Frontal cortex (tissue), 2 donors: ENCODE measurements around the genes TAS2R13, TAS2R20 and SMIM10L1.

DNA sequence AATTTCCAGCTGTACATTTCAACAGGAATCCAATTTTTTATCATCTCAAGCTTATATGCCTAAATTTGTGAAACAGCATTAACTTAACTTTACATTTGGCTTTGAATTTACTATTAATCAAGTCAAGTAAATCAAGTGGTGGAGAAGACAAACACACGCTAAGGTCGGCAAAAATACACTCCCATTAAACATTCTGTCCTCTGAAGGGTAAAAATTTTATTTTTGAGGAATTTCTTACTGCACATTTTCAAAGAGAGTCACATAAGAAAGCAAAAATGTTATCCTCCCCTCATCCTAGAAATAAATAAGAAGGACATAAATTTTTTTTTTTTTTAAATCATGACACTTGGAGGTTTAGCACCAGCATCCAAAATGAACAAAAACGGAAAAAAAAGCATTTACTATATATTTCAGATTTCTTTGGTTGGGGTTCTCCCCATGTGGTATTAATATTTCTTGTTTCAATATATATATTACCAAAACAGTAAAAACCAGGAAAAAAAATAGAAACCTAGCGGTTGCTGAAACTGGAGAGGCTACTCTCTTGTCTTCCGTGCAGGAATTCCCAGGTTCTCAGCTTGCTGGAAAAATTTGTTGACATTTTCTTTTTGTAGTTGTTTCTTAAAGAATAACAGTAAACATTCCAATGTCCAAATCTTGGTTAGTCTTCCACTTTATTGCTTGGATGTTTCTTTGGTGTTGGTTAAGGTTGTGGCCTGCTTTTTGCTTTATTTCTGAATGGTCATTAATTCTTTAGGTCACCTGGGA lies 24.0 kb downstream of the YBX3 start:
- RAMPAGE, long total RNA = no peak

- RAMPAGE, long total RNA = no peak
These were observed at the start of gene TAS2R13 for GRCh38 chr12:10909287-10909729. TSS of gene TAS2R13 (minus strand) at chr12:10909562.

GRCh38 chr12:10998068-10998709 lies at the start of gene TAS2R20:
TSS of gene TAS2R20 (minus strand) at chr12:10998304.
- RAMPAGE, long total RNA = no peak

DNA sequence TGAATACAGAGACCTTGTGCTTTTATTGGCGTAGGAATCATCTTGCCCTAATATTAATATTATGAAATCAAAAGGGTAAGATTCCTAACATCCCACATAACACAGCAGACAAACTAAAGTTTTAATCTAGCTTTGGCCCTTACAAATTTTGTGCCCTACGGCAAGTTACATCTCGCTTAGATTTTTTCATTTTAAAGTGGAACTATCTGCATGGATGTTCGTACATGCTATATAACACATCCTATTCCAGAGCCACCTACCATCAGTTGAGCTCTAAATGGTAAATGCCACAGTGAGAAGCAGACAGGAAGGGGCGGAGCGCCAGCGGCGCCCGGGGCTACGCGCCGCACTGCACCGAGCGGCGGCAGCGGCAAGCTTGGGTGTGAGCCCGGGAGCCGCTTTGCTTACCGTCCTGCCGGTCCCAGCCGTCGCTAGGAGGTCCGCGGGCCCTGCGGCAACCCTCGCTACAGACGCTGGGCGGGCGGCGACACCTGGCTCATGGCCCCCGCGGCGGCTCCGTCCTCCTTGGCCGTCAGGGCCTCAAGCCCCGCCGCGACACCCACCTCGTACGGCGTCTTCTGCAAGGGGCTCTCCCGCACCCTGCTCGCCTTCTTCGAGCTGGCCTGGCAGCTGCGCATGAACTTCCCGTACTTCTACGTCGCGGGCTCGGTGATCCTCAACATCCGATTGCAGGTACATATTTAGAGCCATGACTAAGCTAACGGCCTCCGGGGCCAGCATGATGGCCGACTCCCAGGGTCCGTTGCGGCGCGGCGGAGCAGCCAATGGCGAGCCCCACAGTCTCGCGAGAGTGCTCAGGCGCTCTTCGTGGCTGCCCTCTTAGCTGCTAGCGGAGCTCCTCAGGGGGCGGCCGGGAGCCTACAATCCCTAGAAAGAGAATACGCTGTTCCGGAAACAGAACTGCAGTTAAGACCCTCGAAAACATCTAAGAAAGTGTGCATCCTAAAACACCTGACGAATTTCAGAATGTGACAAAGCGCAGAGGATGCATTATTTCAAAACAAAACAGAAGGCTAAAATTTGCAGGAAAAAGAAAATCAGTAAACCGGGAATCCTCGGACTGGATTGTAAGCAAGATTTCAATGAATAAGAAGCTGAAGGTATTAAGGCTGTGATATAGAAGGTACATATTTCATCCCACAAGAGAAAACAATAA lies at the start of gene SMIM10L1:
Gene SMIM10L1, plus strand, starts transcription at position 336 of the 1,177 bp plus-strand sequence.
- RAMPAGE, long total RNA = no peak

DNA sequence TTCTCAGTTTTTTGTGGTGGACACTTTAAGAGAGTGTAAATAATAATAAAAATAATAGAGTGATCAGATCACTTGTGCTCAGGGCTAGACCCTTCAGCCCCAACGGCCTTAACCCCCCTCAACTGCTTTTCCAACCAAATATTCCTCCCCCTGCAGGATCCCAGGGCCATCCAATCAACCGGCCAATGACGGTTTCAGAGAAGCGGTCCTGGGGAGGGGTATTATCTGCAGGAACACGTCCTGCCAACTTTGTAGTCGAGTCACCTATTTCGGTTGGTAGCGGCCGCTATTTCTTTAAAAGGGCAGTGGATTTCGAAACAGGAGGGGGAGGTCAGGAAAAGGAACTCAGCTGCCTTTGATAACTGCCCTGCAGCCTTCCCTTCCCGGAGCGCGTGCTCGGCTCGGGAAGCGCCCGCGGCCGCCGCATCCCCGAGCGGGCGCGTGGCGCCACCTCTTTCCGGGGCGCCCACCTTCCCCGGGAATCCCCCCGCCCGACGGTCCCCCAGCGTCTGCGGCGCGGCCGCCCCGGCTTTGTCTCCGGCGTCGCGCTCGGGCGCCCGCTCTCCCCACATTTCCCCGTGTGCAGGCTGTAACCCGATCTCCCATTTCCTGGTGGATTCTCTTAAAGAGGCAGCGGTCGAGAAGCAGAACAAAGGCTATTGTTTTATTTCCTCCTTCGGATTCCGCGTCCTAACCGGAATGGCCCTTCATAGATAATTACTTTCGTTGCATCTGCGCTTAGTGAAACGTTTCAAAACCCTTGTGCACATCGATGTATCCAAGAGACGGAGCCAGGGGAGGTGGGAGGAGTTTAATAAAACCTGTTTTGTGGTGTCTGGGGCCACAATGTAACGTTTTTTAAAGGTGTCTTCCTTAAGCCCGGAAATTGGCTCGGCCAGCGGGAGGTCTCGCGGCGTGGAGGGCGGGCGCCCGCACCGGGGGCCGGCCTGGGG lies 662 bp upstream of the ETV6 start:
- RAMPAGE, long total RNA = no peak

DNA sequence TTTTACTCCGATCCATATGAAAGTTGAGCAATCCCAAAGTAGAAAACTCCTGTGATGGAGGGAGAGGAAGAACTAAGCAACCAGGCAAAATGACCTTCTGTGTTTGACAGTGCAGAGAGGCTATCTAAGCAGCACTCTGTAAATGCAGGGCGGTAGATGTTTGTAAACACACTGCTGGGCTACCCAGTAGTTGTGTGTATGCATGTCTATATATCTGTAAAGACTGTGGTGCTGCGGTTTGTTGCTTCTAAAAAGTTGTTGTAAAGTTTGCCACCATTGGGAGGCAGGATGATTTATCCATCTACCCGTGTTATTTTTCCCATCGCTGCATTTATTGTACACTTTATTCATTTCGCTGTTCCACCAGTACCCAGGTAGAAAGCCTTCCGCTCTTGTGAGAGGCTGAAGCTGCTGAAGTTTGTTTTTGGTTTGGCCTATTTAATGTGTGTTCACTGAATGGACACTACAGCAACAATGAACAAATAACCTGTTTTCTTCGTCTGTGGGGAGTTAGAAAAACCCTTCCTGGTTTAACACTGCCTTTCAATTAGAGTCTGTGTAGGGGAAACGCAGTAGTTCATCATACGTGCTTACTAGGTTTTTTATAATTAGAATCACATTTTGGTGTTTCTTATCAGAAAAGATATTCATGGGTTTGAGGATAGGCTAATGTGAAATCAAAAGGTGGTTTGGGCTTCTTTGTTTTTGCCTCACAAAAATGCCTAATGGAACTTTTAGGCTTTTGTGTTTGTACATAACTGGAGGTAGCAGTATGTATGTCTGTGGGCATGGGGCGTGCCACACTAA lies 1.5 kb downstream of the ETV6 start:
- RAMPAGE, long total RNA = no peak

- RAMPAGE, long total RNA = no peak
These were observed 12.0 kb downstream of the ETV6 start for GRCh38 chr12:11661313-11662035.

GRCh38 chr12:11705003-11705513 lies 55.6 kb downstream of the ETV6 start:
- RAMPAGE, long total RNA = no peak

GRCh38 chr12:11737534-11738012 lies 88.1 kb downstream of the ETV6 start:
- RAMPAGE, long total RNA = no peak

- RAMPAGE, long total RNA = no peak
These were observed 90.6 kb downstream of the ETV6 start for GRCh38 chr12:11739898-11740662.

DNA sequence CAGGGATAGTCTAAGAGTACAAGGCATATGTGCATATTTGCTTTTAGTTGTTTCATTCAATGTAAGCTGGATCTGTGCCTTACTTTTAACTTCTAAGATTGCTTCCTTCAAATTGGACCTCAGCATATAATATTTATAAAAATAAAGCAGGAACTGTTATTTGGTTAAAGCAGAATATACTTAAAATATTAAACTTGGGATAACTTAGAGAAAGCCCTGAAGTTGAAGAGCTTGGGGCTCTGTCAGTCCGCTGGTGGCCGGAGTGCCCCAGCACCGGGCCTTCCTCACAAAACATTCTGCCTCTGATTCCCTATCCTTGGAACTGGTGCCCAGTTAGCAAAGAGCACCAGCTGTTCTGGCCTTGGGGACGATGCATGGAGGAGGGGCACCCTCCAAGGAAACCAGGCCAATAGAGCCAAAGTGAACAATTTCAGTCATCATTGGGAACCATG lies 145.6 kb downstream of the ETV6 start:
- RAMPAGE, long total RNA = no peak

- RAMPAGE, long total RNA = no peak
These were observed 188.9 kb downstream of the ETV6 start for GRCh38 chr12:11838343-11838850.

DNA sequence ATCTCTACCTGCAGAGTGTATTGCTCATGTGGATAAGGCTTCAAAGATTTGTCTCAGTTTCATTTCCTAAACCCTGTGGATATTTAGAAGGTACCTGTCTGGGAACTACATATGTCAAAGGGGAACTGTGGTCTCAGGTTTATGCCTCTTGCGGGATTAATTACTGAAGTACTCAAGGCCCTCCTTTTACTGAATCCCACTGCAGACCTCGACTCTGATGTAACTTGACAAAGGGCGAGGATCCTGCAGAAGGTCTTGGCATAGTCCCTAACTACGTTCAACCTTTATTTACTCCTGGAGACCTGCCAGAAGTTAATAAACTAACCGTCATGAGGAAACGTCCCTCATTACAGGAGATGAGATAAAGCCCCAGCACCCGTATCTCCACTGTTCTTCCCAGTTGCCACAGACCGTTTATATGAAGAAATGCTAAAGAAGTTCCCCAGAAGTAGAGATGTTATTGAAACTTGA lies 190.8 kb downstream of the ETV6 start:
- RAMPAGE, long total RNA = no peak

GRCh38 chr12:11855654-11855950 lies 206.1 kb downstream of the ETV6 start:
- RAMPAGE, long total RNA = no peak

- RAMPAGE, long total RNA = no peak
These were observed 207.4 kb downstream of the ETV6 start for GRCh38 chr12:11856975-11857251.

- RAMPAGE, long total RNA = no peak
These were observed 210.4 kb downstream of the ETV6 start for GRCh38 chr12:11859967-11860244.

DNA sequence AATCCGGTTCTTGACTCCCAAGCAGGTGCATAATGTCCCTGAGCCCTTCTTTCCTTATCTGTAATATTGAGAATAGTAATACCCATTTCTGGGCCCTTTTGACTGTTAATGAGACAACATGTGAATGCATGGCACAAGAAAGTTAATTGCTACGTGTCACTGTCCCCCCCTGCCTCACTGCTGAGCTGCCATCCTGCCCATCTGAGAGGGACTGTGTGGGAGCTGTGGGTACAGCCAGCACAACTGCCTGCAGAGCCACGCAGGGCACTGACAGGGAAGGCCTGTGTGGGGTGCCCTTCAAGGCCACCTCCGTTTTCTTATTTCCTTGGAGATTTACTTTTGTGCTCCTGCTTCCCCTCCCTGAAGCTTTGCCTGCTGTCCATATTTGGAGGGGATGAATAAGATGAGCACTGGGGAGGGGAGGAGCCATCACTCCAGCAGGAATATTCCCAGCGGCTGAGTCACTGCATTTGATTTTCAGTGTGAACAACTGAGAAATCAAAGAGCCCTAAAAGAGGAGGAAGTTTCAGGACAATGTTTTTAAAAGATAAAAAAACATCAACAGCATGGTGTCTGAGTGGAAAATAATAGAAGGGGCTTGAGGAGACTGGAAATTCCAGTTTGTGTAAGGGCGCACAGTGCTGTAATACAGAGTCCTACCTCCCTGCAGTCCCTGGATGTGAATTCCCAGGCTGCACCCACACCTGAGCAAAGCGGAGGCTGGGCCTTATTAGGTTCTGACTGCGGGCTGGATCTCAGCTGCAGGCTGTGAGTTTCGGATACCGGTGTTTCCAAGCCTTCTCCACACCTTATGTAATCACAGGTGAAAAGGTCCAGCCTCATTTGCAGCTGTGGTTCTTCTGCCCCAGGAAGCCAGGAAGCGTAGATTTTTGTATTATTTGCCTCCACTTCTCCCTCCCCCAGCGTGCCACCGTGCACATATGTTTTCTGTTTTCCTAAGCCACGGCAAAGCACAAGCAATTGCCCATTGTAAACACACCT lies 192.7 kb upstream of the BCL2L14 start:
- RAMPAGE, long total RNA = no peak

DNA sequence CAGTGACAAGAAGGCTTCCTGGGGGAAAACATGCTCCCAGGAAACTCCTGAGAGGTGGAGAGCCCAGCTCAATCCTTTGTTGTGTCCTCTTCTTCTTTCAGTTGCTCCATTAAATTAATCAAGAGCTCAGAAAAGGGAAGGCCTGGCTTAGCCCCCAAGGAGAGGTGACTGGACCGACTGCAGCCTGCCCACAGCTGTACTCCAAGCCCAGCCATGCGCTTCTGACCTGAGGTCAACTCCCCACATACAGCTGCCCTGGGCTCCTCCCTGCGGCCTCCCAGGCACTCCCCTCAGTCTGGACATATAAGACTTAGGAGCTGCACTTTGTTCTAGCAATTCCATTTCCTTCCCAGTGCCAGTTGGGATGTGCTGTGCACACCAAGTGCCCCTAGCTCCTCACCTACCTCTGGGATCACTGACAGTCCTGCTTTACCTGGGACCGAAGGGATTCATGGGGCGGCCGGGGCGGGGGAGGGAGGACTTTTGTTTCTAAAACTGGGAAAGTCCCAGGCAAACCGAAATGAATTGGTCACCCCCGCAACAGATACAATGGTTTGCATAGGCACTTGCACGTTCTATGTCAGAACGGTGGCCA lies 59.4 kb upstream of the BCL2L14 start:
- RAMPAGE, long total RNA = no peak

DNA sequence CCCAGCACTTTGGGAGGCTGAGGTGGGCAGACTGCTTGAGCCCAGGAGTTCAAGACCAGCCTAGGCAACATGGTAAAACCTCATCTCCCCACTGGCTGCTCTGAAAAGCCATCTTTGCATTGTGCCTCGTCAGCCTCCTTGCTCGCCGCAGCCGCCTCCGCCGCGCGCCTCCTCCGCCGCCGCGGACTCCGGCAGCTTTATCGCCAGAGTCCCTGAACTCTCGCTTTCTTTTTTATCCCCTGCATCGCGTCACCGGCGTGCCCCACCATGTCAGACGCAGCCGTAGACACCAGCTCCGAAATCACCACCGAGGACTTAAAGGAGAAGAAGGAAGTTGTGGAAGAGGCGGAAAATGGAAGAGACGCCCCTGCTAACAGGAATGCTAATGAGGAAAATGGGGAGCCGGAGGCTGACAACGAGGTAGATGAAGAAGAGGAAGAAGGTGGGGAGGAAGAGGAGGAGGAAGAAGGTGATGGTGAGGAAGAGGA lies 40.2 kb downstream of the BCL2L14 start:
- RAMPAGE, long total RNA = no peak

DNA sequence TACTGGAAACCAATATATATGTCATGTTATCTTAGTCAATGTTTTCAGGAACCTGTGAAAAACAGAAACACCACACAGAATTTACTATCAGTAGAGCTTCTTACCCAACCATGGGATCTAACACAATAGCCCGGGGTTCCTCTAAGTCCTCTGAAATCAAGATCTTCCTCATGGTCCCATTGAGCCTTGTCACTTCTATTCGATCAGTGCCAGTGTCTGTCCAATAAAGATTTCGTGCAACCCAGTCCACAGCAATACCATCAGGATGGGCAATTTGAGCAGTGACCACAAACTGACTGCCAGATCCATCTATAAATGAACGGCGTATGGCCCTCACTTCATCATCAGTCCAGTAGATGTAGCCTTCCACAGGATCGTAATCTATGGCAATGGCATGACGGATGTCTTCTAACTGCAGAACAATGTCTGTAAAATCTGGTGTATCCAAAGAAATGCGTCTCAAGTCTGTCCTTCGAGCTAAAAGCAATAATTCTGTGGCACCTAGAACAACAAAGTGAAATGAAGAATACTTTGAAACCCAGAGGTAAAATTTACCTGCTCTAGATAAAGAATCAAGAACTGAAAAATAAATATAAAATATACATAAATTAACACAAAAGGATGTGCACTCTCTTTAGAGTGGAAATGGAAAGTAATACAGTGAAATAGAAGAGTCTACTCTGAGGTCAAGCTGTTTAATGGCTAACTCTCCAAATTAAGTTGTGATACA lies 85.7 kb downstream of the LRP6 start:
- RAMPAGE, long total RNA = no peak